GM12892 (cell line): ENCODE measurements around a stretch of chr2.

GRCh38 chr2:231244758-231245550 is 46.5 kb downstream of the ARMC9 start:
- RRBS = no CpG with 5 or more reads among the region's 19 CpGs

DNA sequence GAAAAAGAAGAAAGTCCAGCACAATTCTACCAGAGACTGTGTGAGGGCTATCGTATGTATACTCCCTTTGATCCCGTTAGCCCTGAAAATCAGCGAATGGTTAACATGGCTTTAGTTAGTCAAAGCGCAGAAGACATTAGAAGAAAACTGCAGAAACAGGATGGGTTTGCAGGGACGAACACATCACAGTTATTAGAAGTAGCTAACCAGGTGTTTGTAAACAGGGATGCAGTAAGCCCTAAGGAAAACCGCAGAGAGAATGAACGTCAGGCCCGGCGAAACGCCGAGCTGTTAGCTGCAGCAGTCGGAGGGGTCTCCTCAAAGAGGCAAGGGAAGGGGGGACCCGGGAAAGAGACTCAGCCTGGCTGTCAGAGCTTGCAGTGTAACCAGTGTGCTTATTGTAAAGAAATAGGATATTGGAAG is 7.3 kb downstream of the B3GNT7 start:
- RRBS = 58% methylated on average over 1 of the region's 13 CpGs

- RRBS = no CpG with 5 or more reads among the region's 8 CpGs
Measured at GRCh38 chr2:231455711-231456417, 8.4 kb downstream of the NCL start.

- RRBS = no CpG with 5 or more reads among the region's 11 CpGs
Measured at GRCh38 chr2:231461368-231462464, 2.6 kb downstream of the NCL start.

DNA sequence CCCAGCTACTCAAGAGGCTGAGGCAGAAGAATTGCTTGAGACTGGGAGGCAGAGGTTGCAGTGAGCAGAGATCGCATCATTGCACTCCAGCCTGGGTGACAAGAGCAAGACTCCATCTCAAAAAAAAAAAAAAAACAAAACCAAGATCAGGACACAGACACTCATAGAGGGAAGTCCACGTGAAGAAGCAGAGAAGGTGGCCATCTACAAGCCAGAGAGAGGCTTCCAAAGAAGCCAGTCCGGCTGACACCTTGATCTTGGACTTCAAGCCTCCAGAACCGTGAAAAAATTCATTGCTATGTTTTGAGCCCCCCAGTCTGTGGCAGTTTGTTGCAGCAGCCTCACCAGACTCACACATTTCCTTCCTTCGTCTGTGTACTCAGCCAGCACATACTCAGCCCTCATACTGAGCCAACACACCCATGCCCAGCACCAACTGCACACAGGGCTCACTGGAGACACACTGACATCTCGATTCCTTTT is 23.9 kb upstream of the NMUR1 start:
- RRBS = no CpG with 5 or more reads among the region's 6 CpGs

GRCh38 chr2:231601055-231601268 is 8.3 kb downstream of the TEX44 start:
- RRBS = no CpG with 5 or more reads among the region's 8 CpGs

DNA sequence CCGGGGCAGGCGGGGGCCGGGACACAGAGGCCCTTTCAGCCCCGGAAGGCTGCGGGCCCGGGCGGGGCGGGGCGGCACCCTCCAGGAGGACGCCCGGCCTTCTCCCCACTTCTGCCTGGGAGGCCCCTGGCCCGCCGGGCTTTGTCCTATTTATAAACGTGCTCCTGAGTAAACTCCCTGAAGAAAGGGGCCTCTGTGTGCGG is 12.2 kb downstream of the TEX44 start:
- RRBS = 4% methylated on average over 10 of the region's 15 CpGs

DNA sequence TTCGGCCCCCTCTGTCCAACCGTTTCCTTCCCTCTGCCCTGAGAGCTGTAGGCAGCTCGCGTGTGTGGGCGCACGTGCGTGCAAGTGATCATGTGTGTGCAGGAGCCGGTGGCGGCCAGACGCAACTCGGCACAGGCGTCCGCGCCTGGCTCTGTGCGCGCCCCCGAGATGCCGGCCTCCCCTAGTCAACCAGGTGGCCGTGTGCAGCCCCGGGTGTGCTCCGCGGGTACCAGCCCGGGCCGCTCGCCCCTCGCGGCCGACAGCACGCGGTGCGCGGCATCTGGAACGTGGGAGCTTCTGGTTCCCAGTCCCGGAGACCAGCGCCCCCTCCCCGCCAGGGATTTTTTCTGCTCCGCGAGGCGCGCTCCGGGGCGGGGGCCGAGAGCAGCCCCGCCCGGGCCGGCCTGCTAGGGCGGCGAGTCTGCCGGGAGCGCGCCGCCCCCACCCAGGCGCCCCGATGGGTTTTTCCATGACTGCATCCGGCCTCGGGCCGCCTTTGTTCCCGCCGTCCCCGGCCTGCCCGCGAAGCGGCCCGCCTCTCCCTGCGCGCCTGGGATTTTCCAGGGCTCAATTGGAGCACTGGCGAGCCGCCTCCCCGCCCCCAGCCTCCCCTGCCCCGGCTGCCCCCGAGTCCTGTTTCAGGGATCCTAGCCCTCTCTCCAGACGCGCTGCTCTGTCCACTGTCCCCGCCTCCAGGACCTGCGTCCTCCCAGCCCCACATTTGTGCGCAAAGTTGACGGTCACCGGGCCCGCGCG is 21.4 kb downstream of the TEX44 start:
- RRBS = under 1% methylated on average over 37 of the region's 81 CpGs

DNA sequence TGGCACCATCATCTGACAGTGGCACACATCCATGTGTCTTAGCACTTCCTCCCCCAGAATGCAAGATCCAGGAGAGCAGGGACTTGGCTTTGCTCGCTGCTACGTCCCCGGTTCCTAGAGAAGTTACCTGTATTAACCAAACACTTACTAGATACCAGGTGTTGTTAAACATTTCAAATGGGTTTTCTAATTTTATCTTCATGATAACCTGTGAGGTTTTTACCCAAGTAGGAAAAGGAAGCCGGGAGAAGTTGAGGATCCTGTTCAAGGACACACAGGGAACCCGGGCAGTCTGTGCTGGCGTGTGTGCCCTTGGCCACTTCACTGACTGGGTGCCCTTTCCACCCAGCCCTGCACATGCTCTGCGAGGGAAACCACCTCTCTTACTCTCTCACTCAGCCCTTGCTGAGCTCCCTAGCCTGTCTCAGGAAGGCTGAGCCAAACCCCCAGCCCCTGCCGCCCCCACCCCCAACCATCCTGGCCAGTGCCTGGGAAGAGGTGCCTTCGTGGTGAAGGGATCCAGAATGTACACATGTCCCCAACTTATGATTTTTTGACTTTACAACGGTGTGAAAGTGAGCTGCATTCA is 51.7 kb downstream of the TEX44 start:
- RRBS = 80% methylated on average over 1 of the region's 10 CpGs

DNA sequence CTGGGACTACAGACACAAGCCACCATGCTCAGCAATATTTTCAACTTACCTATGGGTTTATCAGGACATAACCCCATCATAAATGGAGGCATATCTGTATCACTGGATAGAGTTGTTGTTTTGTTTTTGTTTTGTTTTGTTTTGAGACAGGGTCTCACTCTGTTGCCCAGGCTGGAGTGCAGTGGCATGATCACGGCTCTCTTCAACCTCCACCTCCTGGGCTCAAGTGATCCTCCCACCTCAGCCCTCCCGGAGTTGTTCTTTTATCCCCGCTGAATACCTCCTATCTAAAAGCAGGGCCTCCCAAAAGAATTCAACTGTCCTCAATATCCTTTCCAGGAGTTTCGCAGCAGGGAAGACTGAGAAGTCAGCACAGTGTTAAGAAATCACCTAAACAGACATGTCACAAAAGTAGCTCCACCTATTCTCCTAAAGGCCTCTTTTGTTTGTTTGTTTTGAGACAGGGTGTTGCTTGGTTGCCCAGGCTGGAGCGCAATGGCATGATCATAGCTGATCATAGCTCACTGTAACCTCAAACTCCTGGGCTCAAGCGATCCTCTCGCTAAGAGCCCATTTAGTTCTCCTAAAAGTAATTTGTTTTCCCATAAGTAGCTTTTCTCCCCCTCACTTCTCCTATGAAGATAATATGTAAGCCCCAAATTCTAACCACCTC is 53.7 kb downstream of the TEX44 start:
- RRBS = no CpG with 5 or more reads among the region's 7 CpGs

DNA sequence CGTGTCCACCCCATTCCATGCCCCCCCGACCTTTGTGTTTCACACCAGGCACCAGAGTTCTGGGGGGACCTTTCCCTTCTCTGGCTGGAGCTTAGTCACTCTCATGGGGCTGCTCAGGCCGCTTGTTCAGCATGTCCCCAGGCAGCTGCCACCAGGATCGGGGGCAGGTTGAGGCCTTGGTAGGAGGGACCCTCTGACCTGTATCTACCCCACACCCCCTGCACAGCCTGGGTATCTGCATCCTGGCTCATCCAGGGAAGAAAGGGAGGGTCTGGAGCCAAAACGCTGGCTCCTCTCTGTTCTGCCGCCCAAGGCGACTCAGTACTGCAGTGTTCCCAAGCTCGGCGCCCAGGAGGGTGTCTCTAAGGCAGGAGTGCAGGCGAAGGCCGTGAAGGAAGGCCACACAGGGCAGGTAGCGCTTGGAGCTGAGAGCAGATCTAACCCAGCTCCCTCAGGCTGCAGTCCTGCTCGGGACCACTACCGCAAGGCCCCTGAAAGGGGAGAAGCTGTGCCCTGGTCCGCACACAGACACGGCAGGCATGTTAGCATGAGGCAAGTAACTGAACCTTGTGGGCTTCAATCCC is 6.3 kb downstream of the PTMA start:
- RRBS = no CpG with 5 or more reads among the region's 16 CpGs

- RRBS = no CpG with 5 or more reads among the region's 5 CpGs
Measured at GRCh38 chr2:231905977-231906471, 20.2 kb downstream of the NPPC start.

- RRBS = no CpG with 5 or more reads among the region's 4 CpGs
Measured at GRCh38 chr2:232014631-232015028, 53.1 kb downstream of the DIS3L2 start.

GRCh38 chr2:232350704-232351163 is 27.8 kb upstream of the ALPP start:
- RRBS = 15% methylated on average over 7 of the region's 33 CpGs

DNA sequence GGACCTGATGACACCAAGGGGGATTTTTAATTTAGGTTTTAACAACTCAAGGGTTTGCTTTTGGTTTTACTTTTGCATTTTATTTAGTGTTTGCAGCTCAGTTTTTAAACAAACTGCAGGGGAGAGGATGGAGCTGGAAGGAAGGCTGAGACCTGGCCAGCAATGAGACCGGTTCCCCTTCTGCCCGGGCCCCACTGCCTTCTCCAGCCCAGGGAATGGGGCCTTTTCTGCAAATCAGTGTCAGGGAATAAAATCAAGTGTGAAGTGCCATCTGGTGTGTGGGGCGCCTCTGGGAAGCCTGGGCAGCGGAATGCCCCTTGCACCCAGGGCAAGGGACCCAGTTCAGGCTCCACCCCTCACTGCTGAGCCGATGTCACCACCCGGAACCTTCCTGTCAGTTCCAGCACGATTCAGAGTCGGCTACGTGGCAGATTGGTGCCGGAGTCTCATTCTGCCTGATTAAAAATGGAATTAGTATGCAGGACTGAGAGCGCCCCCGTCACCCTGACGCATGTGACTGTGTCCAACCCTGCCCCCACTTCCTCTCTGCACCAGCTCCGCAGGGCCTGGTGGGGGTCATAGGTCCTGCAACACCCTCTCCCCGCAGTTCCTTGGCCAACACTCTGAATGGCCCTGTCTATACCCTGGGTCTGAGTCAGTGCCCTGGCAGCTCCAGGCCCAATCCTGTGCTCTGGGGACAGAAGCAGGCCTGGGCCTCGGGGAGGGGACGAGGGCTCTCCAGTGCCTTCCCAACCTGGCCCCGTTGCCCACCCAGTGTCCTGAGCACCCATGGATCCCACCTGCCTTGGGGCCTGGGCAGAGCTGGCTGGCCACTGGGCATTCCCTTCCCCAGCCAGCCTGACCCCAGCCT is 8.2 kb upstream of the ALPI start:
- RRBS = 83% methylated on average over 5 of the region's 18 CpGs

- RRBS = no CpG with 5 or more reads among the region's 5 CpGs
Measured at GRCh38 chr2:232495084-232495393, 7.4 kb upstream of the ECEL1 start.

DNA sequence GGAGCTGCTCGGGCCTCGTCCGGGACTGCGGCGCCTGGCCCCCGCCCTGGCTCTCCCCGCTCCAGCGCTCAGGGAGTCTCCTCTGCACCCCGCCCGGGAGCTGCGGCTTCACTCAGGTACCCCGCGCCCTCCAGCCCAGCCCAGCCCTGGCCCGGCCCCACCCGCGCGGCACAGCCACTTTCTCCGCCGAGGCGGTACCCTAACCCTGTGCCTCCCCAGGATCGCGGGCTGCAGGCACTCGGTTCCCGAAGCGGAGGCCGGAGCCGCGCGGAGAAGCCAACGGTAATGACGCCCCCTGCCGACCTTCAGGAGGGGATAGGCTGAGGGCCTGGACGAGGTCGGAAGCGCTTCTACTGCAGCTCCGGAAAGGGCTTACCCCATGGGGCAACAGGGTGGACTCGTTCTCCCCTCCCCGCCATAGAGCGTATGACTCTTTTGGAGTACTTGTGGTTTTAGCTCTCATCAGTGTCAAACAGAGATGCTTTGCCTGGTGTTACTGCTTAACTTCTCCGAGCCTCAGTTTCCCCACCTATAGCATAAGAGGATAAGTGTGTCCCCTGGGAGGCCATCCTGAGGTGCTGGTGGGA is 1.8 kb upstream of the CHRND start:
- RRBS = 2% methylated on average over 13 of the region's 40 CpGs

DNA sequence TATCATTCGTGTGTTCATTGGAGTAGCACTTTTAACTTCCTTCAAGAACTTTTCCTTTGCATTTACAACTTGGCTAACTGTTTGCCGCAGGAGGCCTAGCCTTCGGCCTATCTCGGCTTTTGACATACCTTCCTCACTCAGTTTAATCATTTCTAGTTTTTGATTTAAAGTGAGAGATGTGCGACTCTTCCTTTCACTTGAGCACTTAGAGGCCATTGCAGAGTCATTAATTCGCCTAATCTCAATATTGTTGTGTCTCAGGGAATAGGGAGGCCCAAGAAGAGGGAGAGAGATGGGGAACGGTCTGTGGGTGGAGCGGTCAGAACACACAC is 724 bp downstream of the TIGD1 start:
- RRBS = no CpG with 5 or more reads among the region's 8 CpGs

GRCh38 chr2:232632744-232633387 is 538 bp upstream of the EFHD1 start:
- RRBS = 2% methylated on average over 10 of the region's 41 CpGs

- RRBS = no CpG with 5 or more reads among the region's 3 CpGs
Measured at GRCh38 chr2:232760256-232760610, 16.1 kb downstream of the KCNJ13 start.